Left colon (tissue), 1 donor: ENCODE data around the gene TIMM22.

- PRO-cap: no peak
These were observed 1.6 kb downstream of the DOC2B start for GRCh38 chr17:179728-180465.

GRCh38 chr17:265547-266043, 84.1 kb upstream of the DOC2B start:
- PRO-cap: no peak

DNA sequence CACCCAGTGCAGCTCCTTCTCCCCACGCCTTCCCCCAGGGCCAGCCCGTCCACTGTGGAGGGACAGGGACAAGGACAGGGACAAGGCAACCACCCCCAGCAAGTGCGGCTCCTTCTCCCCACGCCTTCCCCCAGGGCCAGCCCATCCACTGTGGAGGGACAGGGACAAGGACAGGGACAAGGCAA, 18.1 kb downstream of the RPH3AL start:
- PRO-cap: no peak

DNA sequence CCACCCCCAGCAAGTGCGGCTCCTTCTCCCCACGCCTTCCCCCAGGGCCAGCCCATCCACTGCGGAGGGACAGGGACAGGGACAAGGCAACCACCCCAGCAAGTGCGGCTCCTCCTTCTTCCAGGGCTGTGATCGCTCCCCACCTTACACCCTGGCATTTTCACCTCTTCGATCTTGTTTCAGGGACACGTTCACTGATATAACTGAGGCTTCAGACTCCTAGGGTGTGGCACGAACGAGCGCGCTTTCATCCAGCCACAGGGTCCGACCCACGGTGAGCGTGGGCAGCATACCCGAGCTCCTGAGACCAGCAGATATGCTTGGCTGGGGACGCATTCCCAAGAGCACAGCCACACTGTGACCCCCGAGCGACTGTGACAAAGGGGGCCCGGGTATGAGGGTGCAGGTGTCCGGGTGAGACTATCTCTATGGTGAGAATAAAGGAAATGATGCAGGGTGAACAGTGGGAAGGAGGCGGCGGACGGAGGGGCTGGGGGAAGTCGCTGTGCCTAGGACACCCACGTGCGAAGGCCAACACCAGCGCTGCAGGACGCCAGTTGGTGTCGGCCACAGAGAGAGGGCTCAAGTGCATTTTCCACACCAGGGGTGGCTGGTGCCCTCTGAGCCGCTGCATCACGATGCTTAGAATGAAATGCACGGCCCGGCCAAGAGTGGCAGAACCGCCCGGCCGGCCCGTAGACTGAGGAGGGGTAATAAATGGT, 17.6 kb downstream of the RPH3AL start:
- PRO-cap: no peak

- PRO-cap: unidirectional peak, minus-strand start at chr17:353125
These were observed 485 bp upstream of the RPH3AL start for GRCh38 chr17:353032-353552.

- PRO-cap: no peak
These were observed 75.7 kb downstream of the VPS53 start for GRCh38 chr17:638744-639581.

GRCh38 chr17:791427-792090, 9.4 kb downstream of the MRM3 start:
- PRO-cap: no peak

- PRO-cap: no peak
These were observed 18.3 kb downstream of the MRM3 start for GRCh38 chr17:800180-801086.

GRCh38 chr17:848053-848320, 65.8 kb downstream of the MRM3 start:
- PRO-cap: no peak

GRCh38 chr17:858943-859795, 77.0 kb downstream of the MRM3 start:
- PRO-cap: no peak

DNA sequence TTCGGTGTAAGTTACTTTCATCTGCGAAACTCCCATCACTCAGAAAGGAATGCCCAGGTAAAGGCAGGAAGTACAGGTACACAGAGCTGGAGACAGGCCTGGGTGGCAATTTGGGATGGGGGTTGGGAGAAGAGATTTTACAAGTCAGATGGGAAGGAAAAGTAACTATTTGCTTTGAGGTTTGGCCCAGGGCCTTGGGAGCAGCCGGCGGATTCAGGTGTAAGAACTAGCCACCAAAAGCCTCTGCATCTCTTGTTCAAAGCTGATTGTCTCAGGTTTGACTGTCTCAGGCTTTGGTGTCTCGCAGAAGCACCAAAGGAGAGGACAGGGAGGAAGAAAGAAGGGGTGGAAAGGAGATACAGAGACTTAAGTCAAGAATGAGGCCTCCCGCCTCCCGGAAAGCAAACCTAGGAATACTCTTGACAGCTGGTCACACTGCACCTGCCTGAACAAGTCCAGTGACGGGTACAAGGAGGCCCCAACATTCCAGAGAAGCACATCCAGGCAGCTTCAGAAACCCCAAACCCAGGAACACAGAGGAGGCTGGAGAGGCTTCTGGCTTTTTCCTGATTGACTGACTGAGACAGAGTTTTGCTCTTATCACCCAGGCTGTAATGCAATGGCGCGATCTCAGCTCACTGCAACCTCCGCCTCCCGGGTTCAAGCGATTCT, 54.6 kb downstream of the NXN start:
- PRO-cap: no peak

- PRO-cap: no peak
These were observed 46.1 kb downstream of the NXN start for GRCh38 chr17:933260-934163.

GRCh38 chr17:996412-997287, at the start of gene TIMM22:
Gene TIMM22 (plus strand): TSS chr17:997129.
- PRO-cap: unidirectional peak, minus-strand start at chr17:996755; bidirectional peak, plus-strand start at chr17:997143, minus-strand start at chr17:997068

DNA sequence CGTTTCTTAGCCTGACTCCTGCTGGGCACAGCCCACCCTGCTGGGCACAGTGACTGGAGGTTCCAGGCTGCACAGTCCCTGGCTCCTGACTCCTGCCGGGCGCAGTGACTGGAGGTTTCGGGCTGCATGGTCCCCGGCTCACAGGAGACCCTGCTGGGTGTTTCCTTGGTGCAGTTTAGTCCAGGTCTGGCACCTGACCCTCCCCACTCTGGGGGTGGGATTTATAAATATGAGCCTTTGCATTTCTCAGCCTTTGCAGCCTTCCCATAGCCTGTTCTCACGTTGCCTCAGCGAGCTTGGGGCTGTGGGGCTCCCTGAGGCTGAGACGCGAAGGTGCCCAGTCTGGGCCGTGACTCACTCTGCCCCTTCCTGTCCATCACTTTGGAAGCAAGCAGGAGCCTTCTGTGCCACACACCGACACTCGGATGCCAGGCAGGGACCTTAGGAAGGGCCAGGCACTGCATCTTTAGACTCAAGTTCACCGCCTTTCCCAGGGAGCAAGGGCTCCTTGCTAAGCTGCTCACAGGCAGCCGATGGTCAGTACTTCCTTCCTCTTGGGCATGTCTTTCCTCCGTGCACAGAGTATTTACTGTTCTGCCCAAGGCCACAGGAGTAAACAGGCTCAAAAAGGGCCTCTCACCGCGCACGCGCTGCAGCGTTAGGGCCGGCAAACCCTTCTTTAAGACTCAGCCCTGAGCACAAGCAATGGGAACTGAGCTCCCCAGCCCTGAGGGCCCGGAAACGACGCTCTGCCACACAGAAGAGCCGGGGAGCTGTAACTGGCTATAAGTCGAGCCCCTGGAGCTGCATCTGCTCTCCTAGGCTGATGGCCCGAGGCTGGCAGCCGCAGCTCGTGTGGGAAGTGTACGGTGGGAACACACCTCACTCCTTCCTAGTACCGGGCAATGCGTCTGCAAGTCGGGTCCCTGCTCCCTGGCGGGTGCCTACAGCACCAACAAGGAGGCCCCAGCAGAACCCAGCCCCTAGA, 7.1 kb downstream of the TIMM22 start:
- PRO-cap: no peak

DNA sequence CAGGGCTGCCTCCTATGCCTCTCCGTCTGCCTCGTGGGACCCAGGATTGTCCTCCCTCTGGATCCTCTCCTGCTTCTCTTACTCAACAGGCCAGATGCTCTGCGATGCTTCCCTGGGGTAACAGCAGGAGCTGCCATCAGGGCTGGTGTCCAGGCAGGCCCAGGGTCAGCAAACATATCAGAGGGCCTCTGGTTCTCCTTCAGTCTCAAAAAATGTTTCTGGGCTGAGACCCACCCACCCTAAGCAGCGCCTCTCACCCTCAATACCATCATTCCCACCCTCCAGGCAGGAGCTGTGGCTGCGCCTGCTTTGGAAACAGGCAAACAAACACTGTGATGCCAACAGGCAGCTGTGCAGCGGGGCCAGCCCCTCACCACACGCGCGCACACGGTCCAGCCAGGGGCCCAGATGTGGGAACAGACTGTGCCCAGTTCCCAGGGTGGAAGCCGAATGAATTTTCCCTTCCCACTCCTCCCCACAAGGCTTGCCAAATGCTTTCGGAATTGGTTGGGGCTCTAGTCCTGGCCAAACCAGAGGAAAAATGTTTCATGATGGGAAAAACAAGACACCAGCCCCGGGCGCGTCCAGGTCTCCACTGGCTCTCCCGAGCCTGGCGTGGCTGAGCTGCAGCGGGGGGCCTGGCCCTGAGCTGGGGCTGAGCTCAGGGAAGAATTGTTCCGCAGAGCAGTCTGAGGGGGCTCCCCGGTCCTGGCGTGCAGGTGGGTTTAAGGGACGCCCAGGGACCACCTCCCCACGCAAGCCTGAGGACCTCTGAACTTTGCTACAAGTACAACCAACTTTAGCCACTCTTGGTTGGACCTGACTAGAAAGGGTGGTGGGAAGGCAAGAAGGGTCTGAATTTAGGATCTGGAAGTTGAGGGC, 11.4 kb downstream of the TIMM22 start:
- PRO-cap: no peak

DNA sequence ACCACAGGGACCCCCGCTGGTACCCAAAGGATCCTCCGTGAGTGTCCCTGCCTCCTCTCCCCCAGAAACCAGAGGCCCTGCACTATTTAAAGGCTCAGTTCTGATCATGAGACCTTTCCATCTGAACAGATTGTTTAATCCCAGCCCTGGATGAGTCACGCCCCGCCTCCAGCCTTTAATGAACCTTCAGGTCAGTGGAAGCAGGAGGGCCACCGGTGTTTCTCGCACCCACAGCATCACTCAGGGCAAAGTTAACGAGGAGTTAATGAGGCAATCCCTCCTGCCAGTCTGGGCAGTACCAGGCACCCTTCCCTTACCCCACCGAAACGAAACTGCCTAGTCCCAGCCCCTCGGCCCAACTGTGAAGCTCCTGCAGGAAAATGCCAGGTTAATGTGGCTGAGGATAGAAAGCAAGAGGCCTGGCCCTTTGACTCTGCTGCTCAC, 32.4 kb downstream of the TIMM22 start:
- PRO-cap: no peak

DNA sequence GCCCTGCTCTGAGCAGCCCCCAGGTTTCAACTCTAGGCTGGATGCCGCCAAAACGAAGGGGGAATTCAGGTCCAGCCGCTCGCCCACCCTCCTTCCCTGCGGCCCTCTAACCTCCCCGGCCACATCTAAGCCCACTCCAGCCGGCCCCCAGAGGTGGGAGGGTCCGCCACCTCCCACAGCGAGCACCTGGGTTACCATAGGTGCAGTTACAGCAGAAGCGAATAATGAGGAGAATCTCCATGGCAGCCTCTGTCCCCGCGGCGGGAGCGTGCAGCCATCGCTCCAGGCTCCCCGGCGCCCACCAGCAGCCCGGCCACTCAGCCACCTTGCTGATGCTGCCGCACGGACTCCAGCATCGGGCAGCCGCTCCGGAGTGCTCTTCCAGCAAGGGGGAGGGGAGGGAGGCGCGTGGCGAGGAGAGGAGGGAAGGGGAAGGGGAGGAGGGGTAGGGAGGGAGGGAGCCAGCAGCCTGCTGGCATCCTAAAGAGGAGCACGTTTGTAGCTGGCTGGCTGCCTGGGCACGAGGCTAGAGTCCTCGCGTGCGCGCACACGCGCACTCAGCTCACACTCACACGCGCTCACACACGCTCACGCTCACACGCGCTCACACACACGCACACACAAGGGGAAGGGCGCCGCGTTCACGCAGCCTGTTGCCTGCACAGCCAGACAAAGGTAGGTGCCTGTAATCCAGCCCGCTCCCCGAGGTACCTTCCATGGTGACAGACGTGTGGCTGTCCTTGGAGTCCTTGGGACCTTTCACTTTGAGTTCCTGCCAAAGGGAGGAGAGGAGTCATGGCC, 81.9 kb downstream of the TIMM22 start:
- PRO-cap: no peak

DNA sequence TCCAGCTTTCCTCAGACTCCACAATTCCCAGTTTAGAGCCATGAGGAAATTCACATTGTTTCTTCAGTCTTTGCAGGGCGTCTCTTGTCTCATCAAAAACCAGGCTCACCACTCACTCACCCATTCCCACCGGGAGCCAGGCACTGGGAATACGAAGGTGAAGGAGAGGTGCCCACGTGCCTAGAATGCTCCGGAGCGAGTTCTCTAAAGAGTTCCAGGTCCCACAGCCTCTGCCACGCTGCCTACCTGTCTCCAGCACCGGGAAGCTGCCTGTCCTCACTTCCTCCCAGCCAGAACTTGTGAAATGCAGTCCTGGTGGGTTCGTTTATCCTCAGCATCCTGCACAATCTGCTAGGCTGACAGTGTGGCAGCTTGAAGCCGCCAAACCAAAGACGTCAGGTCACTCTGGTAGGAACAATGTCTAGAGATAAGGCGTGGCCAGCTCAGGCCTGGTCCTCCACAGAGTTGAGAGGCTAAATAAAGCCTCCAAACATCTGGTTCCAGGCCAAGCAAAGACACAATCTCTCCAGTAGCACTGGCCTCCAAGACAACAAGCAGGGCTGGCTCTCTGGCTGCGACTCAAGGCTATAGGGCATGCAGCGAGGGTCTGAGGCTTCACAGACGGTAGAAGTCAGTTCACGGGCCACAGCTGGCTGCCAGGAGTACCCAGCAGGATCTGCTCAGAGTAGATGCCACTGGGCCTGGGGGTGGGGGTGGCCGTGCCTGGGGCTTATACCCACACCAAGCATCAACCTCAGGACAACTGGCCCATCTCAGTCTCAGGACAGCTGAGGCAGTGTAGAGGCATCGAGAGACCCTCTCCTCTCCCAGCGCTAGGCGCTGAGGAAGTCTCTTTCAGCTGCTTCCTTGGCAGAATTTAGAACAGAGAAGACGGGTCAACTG, 75.6 kb downstream of the ABR start:
- PRO-cap: no peak

DNA sequence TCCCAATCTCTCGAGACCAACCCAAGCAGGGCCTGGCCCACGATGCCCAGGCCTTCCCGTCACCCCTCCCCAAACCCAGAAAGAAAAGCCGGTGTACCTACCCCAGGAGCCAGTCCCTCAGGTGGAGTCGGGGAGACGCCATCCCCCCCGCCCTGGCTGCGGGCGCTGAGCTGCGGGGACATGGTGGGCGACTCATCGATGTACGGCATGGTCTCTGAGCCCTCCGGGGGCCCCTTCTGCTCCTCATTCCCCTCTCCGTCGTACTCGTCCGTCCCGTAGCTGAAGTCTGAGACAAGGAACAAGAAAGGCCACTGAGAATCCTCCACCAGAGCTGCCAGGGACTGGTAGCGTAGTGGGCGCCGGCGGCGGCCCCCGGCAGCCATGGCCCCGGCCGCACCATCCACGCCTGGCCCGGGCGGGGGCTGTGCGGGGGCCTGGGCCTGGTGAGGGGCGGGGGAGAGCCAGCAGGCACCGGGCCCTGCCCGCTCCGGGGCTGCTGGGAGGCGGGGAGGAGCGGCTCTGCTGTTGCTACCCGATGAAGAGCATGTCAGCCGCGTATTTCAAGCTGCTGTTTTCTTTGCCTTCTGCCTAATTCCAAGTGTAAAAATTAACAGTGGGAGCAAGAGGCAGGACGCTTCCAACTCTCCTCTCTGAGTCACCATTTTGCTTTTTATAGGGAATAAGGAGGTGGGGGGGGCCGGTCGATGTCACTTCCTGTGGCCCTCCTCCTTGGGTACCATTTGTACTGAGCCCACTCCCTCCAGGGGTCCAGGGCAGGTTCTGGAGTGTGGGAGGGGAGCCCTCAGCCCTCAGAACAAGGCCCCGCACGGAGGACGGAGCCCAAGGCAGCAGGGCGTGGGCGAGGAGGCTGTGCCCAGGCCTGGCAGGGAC, 54.5 kb downstream of the ABR start:
- PRO-cap: no peak

DNA sequence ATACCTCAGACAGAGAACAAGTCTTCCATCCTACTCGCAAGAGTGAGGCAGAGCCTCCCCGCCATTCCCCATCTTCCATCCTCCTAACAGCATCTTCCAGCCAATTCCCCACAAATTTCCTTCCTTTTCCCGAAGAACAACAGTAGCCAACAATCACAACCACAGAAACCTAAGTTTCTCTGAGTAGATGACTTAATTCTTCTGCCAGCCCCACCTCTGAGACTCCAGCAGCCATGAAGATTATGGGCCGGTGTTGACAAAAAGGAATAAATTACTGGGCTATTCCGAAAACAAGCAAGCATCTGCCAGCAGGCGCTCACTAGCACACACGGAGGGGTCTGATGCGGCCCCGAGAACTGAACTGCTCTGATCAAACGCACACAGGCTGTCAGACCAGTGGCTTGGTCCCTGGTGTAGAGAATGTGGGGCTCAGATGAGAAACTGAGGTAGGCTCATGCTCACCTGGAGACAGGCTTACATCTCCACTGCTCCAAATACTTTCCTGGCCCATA, 5.7 kb downstream of the ABR start:
- PRO-cap: no peak